ENCODE measurements around a stretch of chr10.

DNA sequence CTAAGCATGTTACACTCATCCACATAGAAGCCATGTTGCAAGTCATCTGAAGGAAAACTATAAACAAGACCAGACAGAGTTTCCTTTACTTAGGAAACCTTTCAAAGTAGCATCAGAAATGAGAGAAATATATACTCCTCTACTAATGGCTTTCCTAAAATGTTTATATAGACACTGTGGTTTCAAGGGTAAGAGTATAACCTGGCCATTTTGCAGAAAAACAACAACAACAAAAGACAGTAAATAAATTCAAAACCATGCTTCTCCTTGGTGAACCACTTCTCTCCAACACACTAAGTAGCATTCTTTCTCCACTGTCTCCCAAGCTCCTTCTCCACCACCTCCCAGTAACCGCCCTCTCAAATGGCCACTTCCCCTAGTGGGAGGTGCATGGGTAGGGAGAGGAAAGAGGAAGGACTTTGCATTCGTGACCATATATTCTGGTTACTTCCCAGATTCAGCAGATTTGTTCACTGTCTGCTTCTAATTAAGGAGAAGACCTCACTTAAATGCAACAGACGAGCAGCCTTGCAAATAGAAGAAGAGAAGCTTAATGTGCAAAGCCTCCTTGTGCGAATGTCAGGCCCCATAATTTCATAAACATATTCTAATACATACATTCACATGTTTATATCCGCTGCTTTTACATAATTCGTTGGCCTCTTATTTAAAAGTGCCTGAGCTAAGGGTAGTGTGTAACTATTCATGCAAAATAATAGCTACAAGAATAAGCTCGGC, 166.8 kb downstream of the SORCS1 start:
- PRO-cap = no peak

DNA sequence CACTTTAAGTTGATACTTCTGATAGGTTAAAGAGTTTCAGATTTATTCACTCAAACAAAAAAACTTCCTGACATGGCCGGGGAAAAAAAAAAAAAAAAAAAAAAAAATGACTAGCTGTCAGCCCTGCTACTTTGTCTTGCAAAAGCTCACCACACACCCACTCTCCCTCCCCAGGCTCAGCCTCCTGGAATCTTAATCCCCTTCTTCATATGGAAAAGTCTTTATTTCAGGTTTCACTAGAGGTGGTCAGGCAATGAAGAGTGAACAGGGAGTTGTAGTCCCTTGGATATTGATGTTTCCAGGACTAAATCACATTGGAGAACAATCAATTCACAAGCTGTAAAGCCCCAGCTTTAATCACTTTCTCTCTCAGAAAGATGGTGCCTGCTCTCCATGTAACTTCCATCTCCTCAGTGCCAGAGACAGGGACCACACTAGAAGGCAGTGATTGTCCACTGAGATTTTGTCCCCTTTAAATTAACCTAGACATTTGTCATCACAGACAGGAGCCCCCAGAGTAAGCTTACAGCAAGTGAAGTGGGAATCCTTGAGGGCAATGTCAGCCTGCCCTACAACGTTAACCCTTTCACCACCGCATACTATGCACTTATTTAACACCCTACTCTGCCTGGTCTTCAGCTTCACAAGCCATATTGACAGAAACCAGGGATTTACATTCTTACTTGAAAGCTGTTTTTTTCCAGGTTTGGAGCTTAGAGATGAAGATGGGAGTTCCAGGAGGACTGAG, 749.2 kb upstream of the SORCS1 start:
- PRO-cap = no peak

DNA sequence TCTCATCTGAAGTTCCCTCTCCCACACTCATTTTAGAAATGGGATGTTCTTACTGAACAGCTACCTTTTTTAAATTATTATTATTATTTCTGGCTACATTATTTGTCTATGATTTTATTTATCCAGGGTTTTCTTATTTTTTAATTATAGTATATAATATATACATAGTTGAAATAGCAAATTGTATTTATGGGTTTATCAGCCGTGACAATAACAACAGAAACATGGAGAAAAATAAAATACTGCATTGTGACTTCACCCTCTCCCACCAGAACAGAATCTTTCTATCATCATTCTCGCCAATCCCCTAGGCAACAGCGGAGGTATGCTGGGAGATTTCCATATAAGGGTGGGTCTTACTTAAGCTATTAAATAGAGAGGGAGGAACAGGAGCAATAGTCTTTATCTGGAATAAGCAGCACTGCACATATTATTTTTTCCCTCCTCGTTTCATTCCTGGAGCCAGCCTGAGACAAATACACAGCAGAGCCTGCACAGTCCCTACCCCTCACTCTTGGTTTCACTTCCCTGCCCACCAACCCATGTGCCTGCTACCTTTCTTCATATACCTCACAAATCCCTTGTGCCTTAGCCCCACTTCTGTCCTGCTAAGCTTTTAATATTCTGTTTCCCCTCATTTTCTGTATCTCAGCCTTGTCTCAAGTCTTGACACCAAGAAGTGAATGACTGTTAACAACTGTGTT, 1214.9 kb downstream of the XPNPEP1 start:
- PRO-cap = no peak

DNA sequence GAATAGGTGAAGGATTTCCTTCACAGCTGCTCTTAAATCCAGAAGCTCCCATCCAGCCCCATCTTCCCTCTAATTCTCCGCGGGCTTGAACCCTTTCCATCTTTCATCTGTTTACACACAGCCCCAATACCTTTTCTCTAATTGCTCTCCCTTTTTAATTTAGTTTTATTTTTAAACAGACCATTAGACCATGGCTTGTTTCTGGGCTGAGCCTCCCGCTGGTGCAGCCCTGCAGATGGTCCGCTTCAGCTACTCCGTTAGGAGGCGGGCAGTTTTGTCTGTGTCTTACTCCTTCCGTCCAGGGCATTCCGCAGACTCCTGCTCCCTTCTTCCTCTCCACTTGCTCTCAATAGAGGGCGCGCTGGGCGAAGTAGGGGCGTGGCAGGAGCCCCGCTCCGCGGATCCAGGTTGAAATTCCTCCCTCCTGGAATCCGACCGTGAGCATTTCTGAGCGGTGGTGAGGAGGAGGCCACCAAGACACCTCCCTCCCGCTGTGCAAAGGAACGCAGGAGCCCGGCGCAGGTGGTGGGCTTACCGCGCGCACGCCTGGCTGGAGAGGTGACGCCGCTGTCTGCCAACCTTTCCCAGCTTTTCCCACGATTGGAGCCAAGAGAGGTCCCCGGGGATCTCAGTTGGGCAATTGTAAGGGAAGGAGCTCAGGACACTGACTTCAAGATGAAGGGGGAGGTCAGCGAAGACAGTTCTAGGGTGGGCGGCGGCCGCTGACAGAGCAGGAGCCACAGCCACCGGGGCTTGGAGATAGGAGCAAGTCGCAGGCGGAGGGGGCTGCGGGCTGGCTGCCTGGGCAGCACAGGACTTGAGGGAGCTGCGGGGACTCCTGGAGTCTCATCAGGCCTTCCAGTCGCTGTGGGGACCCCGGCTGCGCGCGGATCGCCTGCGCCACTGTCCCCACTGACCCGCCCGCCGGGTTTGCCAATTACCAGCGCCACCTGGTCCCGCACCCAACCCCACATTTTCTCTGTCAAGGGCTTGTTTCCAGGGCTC, 1011.4 kb downstream of the XPNPEP1 start:
- PRO-cap = no peak

DNA sequence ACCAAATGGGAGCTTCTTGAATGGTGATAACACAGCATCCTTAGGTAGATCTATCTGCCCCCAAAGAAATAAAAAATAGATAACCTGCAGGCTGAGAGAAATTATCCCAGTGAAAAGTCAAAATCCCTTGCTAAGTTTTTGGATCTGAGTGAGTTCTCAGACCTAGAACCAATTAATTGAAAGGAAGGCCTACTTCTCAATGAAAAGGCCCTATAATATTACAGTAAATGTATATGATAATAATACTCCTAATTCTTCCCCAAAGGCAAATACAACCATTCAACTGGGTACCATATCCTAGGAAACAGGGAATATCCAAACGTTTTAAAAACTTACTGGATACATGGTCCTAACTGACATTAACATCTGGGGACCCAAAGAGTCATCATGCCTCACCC, 670.2 kb downstream of the XPNPEP1 start:
- PRO-cap = no peak

DNA sequence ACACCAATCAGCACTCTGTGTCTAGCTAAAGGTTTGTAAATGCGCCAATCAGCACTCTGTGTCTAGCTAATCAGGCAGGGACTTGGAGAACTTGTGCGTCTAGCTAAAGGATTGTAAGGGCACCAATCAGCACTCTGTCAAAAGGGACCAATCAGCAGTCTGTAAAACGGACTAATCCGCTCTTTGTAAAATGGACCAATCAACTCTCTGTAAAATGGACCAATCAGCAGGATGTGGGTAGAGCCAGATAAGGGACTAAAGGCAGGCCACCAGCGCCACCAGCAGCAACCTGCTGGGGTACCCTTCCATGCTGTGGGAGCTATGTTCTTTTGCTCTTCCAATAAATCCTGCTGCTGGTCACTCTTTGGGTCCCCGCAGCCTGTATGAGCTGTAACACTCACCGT, 223.5 kb downstream of the XPNPEP1 start:
- PRO-cap = no peak

DNA sequence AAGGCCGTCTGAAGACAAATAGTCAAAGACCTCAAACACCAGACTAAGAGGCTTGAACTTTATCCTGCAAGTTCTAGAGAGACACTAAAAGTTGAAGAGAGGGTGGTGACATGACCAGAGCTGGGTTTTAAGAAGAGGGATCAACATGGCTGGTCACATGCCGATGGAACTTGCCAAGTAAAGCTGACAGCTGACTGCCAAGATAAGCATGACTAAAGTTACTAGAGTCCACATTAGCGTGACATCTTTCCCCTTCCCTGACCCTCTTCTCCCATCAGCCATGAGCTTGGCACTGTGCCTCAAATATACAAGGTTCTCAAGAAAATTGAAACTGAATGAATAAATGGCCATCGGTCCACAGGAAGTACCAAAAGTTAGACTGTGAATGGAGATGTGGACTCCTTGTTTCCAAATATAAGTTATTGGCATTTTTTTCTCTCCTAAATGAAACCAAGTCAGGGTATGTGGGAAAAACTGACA, 24.6 kb downstream of the XPNPEP1 start:
- PRO-cap = no peak

- PRO-cap = no peak
Measured at GRCh38 chr10:109959793-109960009, 36.4 kb upstream of the XPNPEP1 start.

DNA sequence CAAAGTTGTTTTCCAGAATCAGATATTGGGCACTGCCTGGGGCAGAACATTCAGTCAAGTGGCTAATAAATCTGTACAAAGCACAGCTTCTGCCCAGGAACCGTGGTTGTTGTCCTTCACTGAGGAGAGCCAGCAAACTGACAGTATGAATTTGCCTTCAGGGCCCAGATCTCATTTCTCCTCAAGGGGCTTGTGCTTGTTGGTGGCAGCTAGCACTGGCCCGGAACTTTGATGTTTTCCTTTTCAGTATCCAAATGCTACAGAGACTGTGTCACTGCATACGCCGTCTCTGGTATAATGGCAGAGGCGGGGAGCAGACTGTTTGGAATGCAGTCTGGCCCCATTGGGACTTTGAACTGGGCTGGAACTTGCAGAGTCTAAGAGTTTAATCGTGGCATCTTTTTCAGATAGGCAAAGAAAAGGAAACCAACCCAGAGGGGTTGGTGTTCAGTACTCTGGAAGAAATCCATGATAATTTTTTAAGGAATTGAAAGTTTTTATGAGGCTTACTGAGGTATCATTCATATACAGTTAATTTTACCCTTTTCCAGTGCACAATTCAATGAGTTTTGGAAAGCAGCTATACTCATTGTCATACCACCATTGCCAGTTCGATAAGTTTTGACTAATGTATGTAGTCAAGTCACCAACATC, 30.3 kb upstream of the ADD3 start:
- PRO-cap = no peak

- PRO-cap = unidirectional peak, plus-strand start at chr10:110003636
Measured at GRCh38 chr10:110003431-110004041, 4.2 kb upstream of the ADD3 start.

DNA sequence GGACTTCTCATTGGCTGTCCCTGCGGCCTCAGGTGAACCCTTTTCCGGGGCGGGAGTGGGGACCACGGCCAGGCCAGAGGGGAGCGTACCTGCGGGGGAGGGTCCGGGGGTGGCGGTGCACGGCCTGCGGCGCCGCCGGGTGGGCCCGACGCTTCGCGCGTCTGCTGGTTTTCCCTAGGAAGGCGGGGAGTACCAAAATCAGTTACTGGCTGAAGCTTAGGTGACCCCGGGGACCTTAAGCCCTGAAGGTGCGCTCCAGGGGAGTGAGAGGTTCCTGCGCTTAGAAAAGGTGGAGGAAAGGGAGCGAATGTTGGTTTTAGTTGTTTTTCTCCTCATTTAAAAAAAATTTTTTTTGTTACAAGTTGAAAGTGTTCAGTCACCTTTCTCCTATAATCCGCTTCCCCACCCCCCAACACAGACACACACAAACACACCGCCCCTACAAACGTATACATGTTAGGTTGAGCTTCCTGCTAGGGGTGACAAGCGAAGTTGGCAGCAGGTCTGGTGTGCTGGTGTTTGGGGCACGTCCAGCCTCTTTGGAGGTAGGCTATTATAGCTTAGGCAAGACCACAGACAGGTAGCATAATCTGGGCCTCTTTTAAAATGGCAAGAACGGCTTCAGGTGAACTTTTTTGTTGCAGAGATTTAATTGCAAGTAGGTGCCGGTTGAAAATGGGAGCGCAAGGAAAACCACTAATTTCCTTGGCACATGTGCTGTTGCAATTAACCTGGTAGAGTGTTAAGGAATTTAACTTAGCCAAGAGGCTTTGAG, 841 bp downstream of the ADD3 start:
- PRO-cap = bidirectional peak, plus-strand start at position 453 of the sequence, minus-strand start at position 167 of the sequence

GRCh38 chr10:110048818-110049504, 41.2 kb downstream of the ADD3 start:
- PRO-cap = no peak

DNA sequence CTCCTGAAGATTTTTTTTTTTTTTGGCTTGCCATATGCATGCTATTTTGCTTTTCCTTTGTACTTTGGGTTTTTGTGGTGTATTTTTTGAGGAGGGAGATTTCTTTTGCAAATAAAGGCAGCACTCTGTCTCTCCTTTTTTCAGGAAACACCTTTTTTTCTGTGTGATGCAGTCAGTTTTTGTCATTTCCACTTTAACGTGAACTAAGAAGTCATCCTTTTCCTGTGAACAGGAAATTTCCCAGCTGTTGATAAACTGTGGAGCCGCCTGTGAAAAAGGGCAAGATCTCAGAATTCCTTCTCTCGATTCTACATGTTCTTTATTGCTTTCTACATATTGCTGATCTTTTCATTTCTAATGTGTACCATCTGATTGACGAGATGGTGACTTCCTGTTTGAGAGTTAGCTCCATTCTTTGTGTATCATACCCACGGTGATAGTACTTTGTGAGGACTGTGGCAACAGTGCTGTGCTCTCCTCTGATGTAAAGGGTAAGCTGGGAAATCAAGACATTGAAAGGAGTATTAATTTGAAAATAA, 50.4 kb downstream of the ADD3 start:
- PRO-cap = no peak

GRCh38 chr10:110077424-110078036, 69.7 kb downstream of the ADD3 start:
- PRO-cap = no peak

- PRO-cap = no peak
Measured at GRCh38 chr10:110204042-110204395, 3.4 kb upstream of the MXI1 start.

DNA sequence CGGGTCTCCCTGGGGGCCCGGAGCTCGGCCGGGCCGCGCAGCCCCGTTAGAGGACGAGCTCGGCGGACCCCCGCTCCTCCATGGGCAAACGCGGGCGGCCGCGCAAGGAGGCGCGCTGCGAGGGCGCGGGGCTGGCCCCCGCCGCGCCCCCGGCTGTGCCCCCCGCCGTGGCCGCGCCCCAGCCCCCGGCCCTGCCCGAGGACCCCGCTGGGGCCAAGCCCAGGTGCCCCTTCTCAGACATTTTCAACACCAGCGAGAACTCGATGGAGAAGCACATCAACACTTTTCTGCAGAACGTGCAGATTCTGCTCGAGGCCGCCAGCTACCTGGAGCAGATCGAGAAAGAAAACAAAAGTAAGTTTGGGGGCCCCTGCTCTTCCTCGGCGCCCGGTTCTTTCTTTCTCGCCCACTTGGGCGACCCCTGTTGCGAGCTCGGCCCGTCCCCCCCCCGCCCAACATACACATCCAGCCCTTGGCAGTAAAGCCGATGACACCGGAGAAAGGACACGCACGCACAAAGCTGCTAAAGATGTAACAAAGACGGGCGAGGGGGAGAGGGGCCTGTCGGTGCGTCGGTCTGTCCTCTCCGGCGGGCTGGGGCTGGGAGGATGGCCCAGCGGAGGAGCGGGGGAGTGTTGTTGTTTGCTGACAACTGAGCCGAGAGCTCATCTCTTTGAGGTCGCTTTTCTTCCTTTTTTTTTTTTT, 476 bp downstream of the MXI1 start:
- PRO-cap = bidirectional peak, plus-strand start at position 477 of the sequence, minus-strand start at position 349 of the sequence

DNA sequence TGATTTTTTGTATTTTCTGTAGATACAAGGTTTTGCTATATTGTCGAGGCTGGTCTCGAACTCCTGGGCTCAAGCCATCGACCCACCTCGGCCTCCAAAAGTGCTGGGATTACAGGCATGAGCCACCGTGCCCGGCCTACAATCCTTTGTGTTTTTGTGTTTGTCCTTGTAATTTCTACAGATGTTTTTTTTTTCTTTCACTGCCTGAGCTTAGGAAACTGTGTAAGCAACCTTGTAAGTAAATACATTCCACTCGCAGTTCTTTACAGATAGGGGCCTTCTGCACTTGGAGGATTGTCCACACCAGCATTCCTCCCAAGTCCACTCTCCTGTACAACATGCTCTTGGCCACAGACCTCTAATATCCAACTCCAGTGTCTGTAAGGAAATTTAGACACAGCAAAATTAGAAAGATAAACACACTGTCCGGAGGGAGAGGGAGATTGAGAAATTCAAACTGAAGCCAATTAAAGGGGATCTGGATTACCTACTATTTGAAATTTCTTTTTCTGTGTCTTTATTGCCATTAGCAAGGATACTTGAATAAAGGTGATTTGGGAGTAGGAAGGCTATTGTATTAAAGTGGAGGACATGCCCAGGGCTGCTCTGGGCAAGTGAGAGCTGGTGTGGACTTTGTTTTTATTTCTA, 9.6 kb downstream of the MXI1 start:
- PRO-cap = no peak

GRCh38 chr10:110303413-110303998, 1.2 kb downstream of the SMNDC1 start:
- PRO-cap = no peak

GRCh38 chr10:110409954-110410213, 87.8 kb upstream of the DUSP5 start:
- PRO-cap = no peak

DNA sequence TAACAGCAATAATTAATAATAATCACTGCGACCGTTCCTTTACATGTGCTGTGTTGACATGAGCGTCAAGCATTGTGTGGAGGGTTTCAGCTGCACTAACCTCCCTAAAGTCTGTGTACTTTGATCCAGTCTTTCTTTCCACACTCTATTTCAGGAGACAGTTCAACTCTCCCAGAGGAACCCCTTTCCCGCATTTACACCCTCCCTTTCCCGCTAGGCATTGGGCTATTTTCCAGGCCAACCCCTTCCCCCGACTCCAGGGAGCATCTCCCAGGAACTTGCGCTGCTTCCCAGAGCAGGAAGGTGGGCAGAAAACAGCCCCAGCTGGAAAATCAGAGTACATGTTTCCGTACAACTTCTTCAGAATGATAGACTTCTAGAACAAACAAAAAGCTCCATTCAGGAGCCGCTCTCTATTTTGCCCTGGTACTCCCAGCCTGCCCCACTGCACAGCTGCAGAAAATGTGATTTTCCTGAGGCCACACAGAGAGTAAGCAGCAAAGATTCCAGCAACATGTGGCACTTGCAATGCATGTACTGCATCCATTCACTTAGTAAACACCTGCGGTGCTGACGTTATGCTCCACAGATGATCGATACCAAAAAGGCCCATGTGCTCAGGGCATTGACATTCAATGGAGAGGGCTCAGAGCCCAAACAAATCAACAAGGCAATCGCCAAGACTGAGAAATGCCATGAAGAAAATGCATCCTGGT, 35.6 kb upstream of the DUSP5 start:
- PRO-cap = no peak